GM19239 (cell line): Measurements from ENCODE around the gene RAMP1.

GRCh38 chr2:237324217-237324891, 89.6 kb downstream of the COL6A3 start:
- RRBS = 83% methylated on average over 4 of the region's 14 CpGs

DNA sequence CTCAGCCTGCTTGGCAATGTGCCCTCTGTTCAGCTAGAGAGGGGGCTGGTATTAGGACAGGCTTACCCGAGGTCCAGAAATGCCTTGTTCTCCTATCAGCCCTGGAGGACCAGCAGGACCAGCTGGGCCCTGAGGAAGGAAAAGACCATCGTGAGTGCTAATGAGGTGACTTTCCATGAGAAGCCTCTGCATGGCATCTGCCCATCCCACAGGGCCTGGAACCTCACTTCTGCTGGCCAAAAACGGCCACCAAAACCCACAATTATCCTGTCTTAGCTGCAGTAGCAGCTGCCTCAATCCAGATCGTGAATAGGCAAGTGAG, 61.5 kb downstream of the COL6A3 start:
- RRBS = no CpG with 5 or more reads among the region's 4 CpGs

DNA sequence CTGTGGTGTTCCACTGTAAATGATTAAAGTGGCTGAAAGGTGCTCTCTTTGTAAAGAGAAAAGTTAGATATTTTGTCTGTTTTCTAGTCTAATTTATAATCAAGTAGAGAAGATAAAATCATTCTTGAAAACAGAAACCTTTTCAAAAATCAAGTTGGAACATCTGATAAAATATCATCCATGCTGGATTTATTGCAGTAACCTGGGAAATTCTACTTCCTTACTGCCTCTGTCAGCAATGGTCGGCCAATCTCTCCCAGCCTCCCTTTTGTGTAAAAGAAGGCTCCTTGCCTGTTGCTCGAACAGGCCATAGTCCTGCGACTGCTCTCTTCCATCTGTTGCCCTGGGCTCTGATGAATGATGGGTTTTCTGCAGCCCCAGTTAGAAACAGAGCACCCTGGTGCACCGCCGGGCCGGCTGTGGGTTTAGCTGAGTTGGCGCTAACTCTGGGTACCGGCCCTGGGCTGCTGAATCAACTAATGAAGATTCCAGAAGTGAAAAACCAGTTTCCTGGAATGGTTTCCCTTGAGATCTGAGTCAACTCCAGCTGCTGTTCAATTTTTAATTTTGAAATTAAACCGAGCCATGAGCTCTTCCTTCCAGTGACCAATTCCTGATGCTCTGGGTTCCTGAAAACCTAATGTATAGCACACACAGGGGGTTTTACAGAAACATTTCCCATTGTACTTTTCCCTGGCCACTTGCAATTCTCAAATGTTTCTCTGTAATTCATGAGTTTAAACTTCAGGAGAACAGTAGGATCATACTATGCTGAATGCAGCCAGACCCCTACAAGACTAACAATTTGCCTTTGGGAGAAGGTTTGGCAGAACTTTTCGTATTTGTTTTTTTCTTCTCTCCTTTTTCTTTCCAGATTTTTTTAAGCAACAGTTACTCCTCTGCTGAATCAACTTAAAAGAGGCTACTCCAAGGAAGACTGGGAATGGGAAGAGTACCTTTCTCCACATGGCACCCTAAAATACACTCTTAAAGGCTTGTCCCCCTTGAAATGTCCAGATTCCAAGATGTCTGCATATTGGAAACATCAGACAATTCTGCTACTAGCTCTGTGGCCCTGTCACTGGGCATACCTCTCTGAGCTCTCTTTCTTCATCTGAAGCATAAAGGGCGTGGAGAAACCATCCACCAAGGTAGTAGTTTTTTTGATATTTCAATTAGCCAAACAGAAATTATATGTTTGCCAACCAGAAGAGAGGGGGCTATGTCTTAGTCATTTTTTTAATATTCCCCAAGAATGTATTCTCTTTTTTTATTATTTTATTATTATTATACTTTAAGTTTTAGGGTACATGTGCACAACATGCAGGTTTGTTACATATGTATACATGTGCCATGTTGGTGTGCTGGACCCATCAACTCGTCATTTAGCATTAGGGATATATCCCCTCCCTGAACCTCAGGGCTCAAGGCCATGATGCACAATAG, 5.4 kb downstream of the COL6A3 start:
- RRBS = no CpG with 5 or more reads among the region's 12 CpGs

DNA sequence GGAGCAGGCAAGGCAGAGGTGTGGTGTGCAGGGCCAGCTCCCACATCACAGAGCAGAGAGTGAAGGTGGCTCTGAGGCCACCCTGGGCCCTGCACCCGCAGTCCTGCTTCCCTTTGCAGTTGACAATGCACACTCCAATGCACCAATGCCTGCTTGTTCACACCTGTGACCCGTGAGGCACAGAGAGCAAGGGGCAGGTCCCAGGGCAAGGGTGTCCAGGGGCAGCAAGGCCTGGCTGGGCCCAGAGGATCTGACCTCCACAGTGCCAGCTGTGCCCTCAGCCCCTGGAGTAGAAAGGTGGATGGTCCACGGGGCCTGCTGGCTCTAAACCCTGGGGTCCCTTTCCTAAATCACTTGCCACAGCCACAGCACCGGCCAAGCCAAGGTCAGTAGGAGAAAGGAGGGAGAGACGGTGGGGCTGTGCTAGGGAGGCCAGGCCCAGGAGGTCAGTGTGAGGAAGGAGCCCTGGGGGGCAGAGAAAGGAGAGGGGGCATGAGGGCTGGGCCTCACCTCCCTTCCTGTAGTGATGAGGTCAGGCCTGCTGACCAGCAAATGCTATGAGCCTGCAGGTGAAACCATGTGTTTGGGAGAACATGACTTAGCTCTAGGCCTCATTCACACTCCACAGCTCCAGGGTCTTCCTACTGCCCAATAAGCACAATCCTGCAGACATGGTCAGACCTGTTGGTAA, 29.0 kb downstream of the MLPH start:
- RRBS = no CpG with 5 or more reads among the region's 5 CpGs

DNA sequence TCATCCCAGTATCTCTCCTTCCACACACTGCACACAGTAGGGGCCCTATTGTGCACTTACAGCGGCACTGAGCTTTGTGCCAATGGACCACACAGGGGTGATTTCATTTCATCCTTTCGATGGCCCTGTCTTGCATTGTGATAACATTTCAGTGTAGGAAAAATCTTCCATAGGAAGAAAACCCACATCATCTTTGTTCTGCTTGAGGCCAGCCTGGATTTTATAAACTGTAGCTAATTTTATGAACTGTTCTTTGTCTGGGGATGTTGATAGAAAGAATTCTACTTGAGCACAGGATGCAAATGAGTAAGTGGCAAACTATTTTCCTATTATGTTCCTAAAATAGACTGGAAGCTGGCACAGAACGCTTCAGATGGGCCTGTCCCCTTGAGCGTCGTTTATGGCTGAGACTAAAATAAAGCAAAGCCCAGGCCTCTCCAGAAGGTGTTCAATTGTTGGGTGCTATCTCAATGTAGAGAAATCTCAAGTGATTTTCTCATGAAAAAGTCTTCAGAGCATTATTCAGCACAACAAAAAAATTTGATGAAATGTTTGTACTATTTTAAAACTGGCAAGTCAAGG, 10.8 kb upstream of the LRRFIP1 start:
- RRBS = no CpG with 5 or more reads among the region's 5 CpGs

- RRBS = no CpG with 5 or more reads among the region's 11 CpGs
Measured at GRCh38 chr2:237633194-237633725, 5.9 kb downstream of the LRRFIP1 start.

- RRBS = no CpG with 5 or more reads among the region's 9 CpGs
Measured at GRCh38 chr2:237677842-237678472, 50.6 kb downstream of the LRRFIP1 start.

DNA sequence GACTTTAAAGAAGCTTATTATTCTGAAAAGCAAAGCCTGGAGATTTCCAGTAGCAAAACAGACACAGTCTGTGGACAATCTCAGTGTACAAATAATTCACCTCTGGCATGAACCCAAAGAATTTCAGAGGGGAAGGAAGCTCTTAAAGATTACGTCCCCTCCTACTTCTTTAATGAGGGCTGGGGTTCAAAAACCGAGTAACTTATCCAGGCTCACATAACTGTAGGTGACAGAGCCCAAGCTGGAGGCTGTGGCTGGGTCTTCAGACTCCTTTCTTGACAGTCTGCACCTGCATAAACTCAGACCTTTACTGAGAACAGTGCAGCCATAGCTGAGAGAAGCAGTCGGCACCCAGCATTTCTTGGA, 70.7 kb downstream of the LRRFIP1 start:
- RRBS = no CpG with 5 or more reads among the region's 3 CpGs

GRCh38 chr2:237739029-237739640, 59.4 kb upstream of the RBM44 start:
- RRBS = no CpG with 5 or more reads among the region's 19 CpGs

DNA sequence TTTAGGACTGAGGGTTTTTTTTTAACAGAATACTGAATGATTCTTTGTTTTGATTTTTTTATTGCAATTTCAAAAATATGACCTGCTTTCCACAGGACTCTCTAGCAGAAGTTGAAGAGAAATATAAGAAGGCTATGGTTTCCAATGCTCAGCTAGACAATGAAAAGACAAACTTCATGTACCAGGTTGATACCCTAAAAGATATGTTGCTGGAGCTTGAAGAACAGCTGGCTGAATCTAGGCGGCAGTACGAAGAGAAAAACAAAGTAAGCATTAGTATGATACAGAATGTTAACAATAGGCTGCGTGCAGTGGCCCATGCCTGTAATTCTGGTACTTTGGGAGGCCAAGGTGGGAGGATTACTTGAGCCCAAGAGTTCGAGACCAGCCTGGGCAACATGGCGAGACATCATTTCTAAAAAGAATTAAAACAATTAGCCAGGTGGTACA, 45.3 kb upstream of the RBM44 start:
- RRBS = no CpG with 5 or more reads among the region's 5 CpGs

DNA sequence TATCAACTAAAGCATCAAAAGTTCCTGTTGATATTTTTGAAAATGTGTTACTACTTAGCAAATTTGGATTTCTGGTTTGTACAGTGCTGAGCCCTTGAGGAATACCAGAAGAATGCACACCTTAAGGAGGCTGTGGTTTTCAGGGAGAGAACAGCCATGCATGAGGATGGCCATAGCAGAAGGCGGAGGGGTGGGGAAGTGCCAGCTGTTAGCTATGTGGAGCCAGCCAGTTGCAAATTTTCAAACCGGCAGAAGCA, 16.5 kb upstream of the RBM44 start:
- RRBS = no CpG with 5 or more reads among the region's 2 CpGs

- RRBS = no CpG with 5 or more reads among the region's 8 CpGs
Measured at GRCh38 chr2:237789259-237790078, 9.1 kb upstream of the RBM44 start.

DNA sequence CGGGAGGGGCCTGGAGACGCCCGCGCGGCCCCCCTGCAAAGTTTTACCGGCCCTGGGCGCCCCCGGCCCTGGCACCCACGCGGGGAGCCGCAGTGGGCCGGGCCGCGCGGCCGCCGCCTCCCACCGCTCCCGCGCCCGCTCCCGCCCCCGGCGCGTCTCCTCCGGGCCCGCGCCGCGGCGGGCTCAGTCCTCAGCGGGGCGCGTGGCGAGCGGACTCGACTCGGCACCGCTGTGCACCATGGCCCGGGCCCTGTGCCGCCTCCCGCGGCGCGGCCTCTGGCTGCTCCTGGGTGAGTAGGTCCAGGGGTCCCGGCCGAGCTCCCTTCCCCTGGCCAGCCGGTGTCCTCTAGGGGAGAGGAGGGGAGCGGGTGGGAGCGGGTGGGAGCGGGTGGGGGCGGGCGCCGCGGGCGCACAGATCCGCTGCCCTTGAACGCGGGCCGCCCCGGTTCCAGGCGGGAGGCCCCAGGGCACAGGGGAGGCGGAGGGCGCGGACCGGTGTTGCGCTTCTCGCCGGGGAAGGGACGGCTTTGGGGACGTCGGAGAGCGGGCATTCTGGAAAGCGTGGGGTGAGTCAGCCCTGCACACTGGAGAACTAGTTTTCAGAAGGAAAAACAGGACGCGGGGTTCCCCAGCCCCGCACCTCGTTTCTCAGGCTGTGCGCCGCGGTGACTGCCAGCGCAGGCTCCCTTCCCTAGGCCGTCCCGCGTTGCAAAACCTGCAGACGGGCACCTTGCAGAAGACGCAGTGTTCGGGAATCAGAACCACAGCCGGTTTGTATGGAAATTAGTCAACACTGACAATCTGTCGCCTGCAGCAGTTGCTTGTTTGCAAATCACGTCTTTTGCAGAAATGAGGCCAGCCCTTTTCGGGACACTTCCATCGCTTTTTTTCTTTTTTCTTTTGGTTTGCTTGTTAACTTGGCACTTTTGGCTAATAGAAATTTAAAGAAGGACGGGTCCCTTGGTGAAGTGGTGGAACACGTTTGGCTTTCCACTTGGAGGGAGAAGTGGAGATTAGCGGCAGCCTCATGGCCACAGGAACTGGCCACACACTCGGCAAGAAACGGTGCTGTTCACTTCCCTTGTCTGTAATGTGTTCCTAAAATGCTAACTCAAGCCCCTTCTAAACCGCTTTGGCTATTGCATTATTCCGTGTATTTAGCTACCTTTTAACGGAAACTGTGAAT, at the start of gene RAMP1:
Gene RAMP1 (plus strand): TSS at position 186 of the 1,186 bp plus-strand sequence.
- RRBS = 4% methylated on average over 46 of the region's 101 CpGs

GRCh38 chr2:237879111-237879529, 19.7 kb downstream of the RAMP1 start:
- RRBS = no CpG with 5 or more reads among the region's 7 CpGs

DNA sequence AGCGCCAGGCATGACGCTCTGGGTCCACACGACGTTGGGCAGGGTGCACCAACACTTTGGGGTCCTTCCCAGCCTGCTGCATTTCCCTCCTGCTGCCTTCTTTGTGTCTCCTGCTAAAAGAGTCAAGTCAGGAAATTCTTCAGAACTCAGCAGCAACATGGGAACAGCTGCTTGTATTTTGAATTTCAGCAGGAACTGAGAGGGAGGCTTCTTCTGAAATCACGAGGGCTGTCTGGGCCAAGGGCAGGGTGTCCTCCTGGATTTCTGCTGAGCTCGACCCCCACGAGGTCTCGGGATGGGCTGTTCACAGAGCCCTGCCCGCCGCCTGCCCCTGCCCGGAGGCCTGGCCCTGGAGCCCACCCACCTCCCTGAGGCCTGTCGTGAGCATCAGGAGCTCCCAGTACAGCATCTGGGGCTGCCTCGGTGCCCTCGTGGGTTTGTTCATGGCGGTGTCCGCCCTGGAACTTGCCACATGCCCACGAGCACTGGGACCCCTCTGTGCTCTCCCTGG, 25.6 kb downstream of the RAMP1 start:
- RRBS = no CpG with 5 or more reads among the region's 17 CpGs

DNA sequence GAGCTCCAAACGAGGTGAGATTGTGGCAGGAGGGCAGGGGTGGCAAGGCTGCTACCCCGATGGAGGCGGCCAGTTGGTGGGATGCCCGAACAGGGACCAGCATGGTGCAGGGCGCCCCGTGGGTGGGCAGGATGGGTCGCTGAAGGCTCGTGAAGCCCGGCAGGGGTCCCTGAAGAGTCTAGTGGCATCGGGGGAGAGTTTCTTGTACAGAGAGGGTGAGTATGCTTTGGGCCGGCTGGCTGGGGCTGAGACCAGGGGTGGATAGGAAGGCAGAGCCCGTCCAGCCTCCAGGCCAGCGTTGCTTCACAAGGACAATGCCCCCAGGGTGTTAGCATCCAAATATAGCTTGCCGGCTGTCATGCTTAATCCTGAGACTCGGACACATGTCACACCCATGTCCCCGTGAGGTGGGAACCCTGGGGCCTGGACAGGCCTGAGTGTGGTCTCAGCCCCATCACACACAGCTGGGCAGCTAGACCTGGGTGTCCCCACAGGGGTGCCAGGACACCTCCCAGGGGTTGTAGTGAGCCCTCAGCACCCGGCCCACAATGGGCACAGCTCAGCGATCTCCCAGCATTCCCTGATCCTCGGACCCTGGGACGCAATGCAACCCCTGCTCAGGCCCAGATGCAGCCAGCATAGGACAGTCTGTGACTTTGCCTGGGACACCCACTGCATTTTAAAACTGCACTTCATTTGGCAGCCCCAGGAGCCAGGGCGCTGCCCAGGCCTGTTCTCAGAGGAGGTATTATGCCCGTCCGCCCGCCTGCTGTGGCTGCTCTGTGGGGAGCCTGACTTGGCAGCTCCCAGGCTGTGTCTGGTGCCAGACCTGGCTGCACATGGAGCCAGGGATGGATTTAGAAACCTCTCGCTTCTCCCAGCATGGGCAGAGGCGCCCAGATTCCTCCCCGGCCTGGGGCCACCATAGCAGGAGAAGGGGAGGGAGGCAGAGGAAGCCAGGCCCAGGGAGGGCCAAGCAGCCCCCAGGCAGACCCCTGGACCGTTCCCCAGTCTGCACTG, 36.4 kb downstream of the RAMP1 start:
- RRBS = 70% methylated on average over 3 of the region's 28 CpGs

GRCh38 chr2:237899343-237899798, 39.9 kb downstream of the RAMP1 start:
- RRBS = no CpG with 5 or more reads among the region's 10 CpGs

- RRBS = no CpG with 5 or more reads among the region's 16 CpGs
Measured at GRCh38 chr2:237901965-237902630, 42.7 kb downstream of the RAMP1 start.

DNA sequence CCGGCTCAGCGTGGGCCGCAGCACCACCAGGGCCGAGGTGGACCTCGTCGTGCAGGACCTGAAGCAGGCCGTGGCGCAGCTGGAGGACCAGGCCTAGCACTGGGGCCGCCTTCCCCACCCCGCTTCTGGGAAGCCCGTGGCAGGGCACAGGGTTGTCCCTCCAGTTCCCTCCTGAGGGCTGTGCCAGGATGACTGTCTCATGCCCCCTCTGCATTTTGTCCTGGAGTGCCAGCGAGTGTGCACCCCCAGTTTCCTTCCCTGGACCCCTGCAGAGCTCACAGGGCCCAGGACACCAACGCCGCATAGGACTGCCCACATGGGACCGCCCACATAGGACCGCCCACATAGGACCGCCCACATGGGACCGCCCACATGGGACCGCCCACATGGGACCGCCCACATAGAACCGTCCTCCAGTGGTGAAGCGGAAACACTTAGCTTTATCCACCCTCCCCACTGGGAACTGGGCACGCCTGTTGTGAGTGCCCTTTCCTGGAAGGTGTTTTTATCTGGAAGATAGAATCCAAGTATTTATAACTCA, 1.8 kb upstream of the ESPNL start:
- RRBS = no CpG with 5 or more reads among the region's 23 CpGs

- RRBS = no CpG with 5 or more reads among the region's 16 CpGs
Measured at GRCh38 chr2:238231203-238231418, 8.7 kb downstream of the HES6 start.